LHCN-M2 (cell line): ENCODE data around the genes FOXO3, AK9 and METTL24.

DNA sequence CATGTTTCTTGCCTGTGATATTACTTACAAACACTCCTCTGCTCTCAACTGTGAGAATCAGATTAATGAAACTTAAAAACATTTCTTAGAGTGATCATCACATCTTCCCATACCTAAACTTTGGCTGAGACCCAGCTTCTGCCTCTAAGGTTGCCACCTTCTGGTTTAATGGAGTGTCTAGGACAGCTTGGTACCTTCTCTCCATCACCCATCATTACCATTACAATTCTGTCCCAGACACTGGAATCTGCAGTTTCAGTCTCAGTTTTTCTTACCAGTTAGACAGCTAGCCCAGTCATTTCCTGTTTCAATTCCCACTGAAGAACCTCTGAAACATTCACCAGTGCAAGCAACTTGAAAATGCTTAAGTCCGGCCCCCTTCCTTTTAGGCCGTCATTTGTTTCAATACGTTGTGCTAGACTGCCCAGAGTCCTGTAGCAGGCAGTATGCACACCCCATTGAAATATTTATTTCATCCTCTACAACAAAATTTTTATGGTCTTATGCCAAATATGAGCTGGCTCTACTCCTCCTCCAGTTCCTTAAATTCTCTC is 107.0 kb upstream of the FOXO3 start:
- RAMPAGE, long total RNA = no peak

- RAMPAGE, long total RNA = no peak
Measured at GRCh38 chr6:108560477-108561353, at the start of gene FOXO3. Gene FOXO3, plus strand, starts transcription at chr6:108560917.

DNA sequence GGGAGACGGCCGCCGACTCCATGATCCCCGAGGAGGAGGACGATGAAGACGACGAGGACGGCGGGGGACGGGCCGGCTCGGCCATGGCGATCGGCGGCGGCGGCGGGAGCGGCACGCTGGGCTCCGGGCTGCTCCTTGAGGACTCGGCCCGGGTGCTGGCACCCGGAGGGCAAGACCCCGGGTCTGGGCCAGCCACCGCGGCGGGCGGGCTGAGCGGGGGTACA is 549 bp downstream of the FOXO3 start:
- RAMPAGE, long total RNA = no peak

DNA sequence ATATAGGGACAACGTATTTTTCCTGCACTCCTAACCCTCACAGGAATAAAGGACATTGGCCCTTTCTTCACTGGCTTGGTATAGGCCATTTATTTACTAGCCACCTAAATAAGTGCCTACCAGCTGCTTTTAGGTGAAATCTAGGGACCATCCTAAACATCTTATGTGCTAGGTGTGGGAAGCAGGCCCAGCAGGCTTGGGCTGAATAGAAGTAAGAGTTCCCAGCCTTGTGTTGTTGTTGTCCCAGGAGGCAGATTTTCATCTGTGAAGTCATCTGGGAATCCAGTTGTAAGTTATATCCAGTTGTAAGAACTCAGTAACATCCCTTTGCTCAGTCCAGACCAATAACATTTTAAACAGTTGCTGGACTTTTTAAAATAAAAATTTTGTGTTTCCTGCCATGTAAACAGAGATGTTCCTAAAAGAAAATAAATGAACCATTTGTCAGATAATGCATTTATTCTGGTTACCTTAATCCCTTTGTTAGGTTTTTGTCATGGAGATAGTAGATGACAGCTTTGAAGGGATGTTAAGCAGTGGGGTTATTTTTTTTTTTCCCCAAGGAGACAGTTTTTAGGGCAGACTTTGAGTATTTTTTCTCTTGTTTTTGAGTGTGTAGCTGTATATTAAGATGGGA is 21.5 kb downstream of the FOXO3 start:
- RAMPAGE, long total RNA = no peak

- RAMPAGE, long total RNA = no peak
Measured at GRCh38 chr6:108781982-108782587, 66.1 kb upstream of the ARMC2 start.

- RAMPAGE, long total RNA = no peak
Measured at GRCh38 chr6:108798311-108798952, 49.8 kb upstream of the ARMC2 start.

GRCh38 chr6:108841044-108841513 is 7.1 kb upstream of the ARMC2 start:
- RAMPAGE, long total RNA = no peak

DNA sequence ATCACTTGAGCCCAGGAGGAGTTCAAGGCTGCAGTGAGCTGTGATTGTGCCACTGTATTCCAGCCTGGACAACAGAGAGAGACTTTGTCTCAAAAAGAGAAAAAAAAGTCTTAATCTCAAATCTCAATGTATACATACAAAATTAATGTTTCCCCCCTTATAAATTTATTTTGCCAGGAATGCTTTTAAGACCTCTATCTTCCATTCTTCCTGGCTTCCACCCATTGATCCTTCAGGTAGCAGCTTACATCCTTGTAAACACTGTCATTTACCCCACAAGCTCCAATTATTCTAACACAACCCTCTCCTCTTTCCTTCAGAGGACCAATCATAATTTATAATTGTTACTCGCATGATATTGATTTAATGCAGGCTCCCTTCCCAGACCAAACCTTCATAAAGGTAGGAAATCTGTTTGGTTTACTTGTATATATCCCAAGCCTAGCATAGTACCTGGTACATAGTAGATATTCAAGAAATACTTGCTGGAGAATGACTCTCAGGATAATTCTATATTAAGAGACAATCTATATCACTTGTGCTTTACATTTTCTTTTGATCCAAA is 98.9 kb downstream of the SESN1 start:
- RAMPAGE, long total RNA = no peak

DNA sequence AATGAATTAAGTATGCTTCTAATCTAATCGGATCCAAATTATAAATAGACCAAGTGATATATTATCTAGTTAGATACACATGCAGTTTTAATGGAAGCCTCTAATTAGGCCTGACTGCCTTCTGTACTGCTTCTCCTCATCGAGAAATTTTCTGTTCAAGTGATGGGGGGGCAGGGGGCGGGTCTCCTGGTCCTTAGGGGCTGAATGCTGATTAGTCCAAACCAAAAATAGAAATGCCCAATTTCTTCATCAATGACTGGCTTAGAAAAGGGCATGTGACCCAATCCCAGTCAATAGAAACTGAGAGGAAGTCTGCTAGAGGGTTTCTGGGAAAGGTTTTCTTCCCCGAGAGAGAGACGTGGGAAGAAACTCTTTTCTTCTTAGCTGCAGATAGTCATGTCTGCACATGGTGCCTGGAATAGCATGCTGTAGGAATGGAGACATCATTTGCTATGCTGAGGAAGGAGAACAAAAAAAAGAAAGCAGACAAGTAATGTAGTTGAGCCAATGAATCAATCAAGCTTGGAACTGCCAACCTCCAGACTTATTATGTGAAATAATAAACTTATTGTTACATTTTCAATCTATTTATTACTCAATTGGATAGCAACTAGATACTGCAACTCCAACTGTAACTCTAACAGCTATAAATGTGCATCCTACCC is 6.7 kb downstream of the SESN1 start:
- RAMPAGE, long total RNA = no peak

DNA sequence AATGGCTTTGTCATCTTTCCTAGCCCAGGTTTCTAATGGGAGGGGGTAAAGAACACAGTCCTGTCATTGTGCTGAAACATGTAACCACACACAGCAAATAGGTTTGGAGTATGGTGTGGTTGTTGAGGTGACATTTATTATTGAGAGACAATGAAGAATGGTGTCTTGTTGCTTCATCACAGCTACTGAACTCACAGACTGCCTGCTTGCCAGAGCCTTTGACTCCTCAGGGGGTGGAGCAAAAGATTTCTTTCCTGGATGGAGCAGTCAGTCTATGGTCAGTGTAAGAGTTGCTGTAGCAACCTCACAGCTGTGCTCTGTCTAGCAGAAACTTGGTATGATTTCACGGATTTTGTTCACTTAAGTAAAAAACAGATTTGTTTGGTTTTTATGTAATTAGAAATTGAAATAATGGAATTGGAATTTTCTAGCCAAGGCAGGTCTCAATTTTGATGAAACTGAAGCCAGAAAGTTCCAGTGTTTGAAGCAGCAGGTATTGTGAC is 70.3 kb downstream of the CEP57L1 start:
- RAMPAGE, long total RNA = no peak

DNA sequence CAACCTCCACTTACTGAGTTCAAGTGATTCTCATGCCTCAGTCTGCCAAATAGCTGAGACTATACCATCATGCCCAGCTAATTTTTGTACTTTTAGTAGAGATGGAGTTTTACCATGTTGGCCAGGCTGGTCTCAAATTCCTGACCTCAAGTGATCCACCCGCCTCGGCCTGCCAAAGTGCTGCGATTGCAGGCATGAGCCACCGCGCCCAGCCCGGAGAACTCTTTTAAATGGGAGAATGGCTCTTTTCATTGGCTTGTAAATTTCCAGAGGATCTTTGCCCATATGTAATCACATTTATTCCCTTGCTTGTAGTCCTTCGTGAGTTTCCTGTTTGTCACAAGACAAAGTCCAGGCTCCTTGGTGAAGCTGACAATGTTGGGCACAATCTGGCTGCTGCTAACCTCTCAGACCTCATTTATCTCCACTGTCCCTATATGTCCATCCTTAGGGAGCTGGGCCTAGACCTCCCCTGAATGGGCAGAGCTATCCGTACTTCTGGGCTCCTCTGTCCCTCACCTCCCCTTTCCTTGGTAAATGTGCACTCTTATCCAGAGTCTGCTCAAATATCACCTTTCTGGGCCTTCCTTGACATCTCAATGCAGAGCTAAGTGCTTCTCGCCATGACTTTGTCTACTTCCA is 135.2 kb downstream of the CEP57L1 start:
- RAMPAGE, long total RNA = no peak

GRCh38 chr6:109255837-109256569 is 126.3 kb downstream of the CD164 start:
- RAMPAGE, long total RNA = no peak

GRCh38 chr6:109293884-109294430 is 88.3 kb downstream of the CD164 start:
- RAMPAGE, long total RNA = no peak

GRCh38 chr6:109367271-109367842 is 14.9 kb downstream of the CD164 start:
- RAMPAGE, long total RNA = no peak

- RAMPAGE, long total RNA = no peak
Measured at GRCh38 chr6:109690265-109691438, at the start of gene AK9. Gene AK9, minus strand, starts transcription at chr6:109691202.

GRCh38 chr6:109746820-109747545 is 55.9 kb downstream of the FIG4 start:
- RAMPAGE, long total RNA = no peak

GRCh38 chr6:110208800-110209319 is 28.6 kb downstream of the CDC40 start:
- RAMPAGE, long total RNA = no peak

DNA sequence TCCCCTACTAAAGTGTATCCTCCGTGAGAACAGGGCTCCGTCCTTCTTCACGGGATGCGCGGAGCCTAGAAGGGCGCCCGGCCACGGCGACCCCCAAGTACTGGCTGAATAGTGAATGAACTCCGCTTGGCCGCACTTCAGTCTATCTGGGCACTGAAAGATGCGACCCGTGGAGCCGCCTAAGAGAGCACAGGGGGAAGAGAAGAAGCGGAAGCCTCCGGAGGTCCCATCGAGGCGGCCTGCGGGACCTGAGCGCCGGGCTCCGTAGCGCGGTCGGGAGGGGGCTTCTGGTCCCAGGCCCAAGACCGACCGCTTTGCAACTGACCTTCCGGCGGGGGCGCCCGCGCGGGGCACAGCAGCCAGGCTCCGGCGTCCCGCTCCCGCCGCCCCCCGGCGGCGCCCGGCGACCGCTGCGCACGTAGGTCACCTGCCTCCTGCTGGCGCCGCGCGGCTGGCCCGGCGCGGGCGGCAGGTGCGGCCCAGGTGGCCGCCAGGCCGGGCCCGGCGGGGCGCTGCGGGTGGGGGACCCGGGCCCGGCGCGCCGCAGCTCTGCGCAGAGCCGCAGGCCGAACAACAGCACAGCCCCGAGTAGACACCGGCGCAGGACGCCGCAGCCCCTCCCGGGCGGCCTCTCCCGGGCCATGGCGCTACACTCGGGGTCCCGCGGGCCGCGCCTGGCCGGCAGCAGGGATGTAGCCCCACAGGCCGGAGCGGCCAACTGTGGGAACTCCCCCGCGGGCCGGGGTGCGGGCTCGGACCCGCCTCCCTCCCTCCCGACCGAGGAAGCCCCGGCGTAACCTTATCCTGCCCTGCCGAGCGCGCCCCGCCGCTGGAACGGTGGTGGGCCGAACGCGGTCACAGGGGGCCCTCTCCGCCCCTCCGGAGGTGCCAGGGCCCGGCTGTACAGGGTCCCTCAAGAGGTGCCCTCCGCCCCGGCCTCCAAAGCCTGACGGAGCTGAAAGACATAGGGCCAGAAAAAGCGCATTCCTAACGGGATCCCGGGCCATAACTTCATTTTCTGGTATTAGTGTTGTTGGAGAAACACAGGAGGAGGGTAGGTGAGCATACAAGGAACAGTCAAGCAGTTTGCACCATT is at the start of gene METTL24:
TSS of gene METTL24 (minus strand) at position 720 of the 1,096 bp plus-strand sequence.
- RAMPAGE, long total RNA = no peak

DNA sequence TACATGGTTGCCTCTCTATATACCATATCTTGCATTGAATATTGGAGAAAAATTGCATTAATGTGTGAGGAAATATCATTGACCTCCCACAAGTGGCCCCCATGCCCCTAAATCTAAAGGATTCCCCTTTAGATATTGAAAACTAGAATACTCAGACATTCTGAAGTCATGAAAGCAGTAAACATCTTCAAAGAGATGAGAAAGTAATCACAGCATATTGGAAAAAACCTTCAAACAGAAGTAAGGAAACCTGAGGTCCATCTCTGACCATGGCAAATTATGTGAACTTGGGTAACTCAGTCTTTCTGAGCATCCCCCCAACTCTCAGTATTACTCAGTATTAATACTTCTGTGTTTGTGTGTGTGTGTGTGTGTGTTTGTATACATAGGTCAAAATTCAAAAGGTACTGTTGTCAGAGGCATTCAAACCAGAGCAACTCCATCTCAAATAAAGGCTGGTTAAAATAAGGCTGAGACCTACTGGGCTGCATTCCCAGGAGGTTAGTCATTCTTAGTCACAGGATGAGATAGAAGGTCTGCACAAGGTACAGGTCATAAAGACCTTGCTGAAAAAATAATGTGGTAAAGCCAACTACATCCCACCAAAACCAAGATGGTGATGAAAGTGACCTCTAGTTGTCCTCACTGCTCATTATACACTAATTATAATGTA is 33.1 kb upstream of the SLC22A16 start:
- RAMPAGE, long total RNA = no peak

GRCh38 chr6:110516953-110517229 is 40.5 kb upstream of the SLC22A16 start:
- RAMPAGE, long total RNA = no peak